Ishikawa (cell line): ENCODE results near the genes AICDA, KLRG1 and KLRB1.

DNA sequence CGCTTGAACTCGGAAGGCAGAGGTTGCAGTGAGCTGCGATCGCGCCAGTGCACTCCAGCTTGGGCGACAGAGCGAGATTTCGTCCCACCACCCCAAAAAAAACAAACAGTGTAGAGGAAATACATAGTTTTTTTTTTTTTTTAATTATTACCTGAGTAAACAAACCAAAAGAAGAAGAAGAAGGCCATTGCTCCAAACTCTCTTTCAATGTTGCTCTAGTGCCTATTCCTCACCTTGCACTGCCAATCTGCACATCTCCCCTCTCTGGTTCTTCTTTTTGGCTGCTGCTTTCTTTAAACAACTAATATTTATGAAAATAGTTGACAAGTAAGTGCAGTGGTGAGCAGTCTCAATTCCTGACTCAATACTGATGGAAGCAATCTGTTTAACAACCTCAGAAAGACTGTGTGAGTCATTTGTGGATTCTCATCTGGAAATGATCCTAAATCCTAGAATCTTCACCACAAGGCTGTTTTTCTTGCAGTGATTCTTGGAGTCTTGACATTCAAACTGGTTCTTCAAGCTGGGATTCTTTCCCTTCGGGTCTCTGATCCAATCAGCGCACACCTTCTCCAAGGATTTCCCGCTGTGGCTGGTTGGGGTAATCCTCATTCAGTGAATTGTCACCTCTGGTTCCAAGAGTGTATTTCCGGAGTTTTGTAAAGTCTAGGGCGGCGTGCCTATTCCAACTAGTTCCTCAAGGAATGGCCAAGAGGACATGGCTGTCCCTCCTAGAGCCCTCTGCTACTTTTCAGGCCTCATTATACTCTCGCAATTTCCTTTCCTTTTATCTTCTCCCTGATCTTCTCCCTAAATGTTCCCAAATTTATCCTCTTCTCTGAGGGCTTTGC lies 37.9 kb upstream of the FOXJ2 start:
- RRBS = no CpG with 5 or more reads among the region's 15 CpGs

- RRBS = no CpG with 5 or more reads among the region's 1 CpG
Measured at GRCh38 chr12:8069577-8070118, 3.5 kb upstream of the C3AR1 start.

DNA sequence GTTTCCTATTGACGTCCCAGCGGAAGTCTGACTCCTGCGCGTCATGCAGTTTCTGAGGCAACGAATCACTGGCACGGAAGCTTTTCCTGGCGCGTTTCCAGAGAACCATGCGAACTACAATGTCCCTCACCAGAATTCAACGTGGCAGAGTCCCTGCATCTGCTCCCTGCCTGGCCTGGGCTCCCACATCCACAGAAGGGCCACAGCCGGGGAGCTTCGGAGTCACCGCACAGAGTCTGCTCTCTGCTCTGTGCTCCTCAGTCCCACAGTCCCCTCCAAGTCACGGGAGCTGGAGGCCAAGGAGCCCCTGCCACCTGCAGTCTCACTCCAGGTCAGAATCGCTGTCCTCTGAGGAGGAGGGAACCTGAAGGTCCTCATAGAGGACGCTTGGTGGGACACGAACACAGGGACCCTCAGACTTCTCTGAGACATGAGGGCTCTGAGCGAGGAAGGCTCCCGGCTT lies 5.9 kb downstream of the FAM90A1 start:
- RRBS = no CpG with 5 or more reads among the region's 19 CpGs

- RRBS = no CpG with 5 or more reads among the region's 5 CpGs
Measured at GRCh38 chr12:8534487-8534957, 6.2 kb downstream of the CLEC4E start.

DNA sequence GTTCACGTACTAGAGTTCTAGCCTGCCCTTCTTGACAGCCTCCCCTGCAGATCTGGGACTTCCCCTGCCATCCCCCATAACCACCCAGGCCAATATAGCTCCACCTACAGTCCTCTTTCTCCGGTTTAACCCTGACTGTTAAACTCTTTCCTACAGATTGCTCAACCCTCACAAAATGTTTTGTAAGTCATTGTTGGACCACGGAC lies 21.5 kb downstream of the AICDA start:
- RRBS = no CpG with 5 or more reads among the region's 3 CpGs

- RRBS = no CpG with 5 or more reads among the region's 2 CpGs
Measured at GRCh38 chr12:8612597-8613072, at the start of gene AICDA. AICDA (minus strand) TSS chr12:8612859.

GRCh38 chr12:8629185-8629740 lies 16.6 kb upstream of the AICDA start:
- RRBS = no CpG with 5 or more reads among the region's 3 CpGs

DNA sequence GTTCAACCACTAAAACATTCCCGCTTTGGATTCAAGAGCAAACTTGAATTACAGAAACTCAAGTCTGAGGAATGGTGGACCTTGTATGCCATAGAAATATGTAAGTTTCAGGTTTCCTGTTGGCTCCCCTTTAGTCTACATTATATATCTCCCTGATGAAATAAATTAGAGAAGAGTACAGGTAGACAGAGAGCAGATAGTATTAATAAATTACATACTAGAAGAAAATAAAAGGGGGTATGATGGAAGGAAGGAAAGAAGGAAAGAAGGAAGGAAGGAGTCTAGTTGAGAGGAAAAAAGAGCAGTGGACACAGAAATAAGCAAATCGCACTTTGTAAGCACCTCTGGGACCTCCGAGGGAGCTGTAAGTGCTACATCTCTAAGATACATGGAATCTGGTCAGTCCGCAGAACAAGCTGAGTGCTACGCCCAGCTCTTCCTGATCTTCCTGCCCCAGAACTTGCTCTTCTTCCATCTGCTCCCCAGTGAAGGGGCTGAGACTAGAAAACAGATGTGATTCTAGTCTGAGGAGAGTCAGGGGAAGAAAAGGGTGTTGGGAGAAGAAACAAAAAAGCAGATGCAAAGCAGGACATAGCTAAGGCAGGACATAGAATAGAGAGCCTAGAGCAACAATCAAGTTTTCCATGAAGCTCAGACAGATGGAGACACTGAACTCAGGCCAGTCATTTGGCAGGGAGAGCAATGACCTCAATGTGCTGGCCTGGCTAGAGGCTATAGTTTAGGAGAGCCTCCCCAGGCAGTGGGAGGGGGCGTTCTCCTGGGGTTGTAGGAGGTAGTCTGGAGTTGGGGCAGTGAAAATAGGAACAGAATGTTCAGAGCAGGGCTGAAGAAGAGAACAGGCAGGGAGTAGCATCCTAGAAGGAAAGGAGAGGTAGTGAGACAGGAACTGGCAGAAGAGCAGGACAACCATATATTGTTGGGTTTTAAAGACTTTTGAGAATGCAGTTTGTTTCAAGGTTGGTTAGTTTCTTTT lies 1.7 kb upstream of the MFAP5 start:
- RRBS = no CpG with 5 or more reads among the region's 6 CpGs

- RRBS = no CpG with 5 or more reads among the region's 8 CpGs
Measured at GRCh38 chr12:8819480-8820040, 2.9 kb upstream of the A2ML1 start.

DNA sequence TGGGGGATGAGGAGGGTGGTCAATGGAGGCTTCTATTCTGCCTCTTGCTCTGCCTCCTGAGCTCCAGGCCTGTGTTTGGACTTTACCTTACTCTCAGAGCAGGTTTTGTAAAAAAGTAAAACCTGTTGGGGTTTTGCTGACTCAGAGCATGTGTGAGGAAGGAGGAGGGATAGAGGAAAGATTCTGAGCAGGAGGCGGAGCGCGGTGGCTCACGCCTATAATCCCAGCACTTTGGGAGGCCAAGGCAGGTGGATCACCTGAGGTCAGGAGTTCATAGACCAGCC lies 6.7 kb downstream of the A2ML1 start:
- RRBS = no CpG with 5 or more reads among the region's 4 CpGs

- RRBS = no CpG with 5 or more reads among the region's 3 CpGs
Measured at GRCh38 chr12:8989282-8989928, at the start of gene KLRG1. KLRG1 (plus strand) TSS chr12:8989546.

DNA sequence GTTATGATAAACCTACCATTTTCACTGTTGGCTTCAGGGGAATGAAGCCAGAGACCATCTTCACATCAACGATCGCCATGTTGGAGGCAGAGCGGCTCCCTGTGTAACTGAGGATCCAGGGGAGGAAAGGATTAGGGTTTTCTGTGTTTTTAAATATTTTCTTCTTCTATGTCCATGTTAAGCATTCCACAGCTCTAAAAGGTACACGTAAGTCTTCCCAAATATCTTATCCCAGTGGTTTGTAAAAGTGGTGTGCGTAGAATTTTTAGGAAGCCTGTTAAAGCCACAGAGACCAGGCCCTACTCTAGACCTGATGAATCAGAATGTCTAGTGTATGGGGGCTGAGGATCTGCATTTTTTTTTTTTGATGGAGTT lies 45.3 kb downstream of the A2M start:
- RRBS = no CpG with 5 or more reads among the region's 5 CpGs

- RRBS = no CpG with 5 or more reads among the region's 11 CpGs
Measured at GRCh38 chr12:9103330-9104229, 12.1 kb downstream of the A2M start.

DNA sequence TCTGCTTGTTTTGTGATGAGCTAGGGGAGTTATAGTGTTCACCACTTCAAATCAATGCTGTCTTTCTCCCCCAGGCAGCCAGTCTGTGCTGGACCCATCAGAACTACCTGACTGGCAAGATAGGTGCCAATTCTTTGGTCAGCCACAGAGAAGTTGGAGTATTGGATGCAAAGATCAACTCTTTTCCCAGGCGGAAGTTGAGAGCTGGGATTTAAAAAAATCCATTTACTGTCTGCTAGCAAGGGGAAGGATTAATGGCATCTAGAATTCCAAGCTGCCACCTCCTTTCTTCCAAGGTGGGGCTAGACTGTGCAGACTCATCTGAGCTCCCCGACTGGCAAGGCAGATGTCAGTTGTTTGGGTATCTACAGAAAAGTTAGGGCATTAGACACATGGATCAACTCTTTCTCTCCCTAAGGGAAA lies 31.0 kb upstream of the A2M start:
- RRBS = no CpG with 5 or more reads among the region's 2 CpGs

- RRBS = no CpG with 5 or more reads among the region's 2 CpGs
Measured at GRCh38 chr12:9207869-9208086, 417 bp downstream of the PZP start.

GRCh38 chr12:9240781-9241088 lies 32.5 kb upstream of the PZP start:
- RRBS = no CpG with 5 or more reads among the region's 5 CpGs

DNA sequence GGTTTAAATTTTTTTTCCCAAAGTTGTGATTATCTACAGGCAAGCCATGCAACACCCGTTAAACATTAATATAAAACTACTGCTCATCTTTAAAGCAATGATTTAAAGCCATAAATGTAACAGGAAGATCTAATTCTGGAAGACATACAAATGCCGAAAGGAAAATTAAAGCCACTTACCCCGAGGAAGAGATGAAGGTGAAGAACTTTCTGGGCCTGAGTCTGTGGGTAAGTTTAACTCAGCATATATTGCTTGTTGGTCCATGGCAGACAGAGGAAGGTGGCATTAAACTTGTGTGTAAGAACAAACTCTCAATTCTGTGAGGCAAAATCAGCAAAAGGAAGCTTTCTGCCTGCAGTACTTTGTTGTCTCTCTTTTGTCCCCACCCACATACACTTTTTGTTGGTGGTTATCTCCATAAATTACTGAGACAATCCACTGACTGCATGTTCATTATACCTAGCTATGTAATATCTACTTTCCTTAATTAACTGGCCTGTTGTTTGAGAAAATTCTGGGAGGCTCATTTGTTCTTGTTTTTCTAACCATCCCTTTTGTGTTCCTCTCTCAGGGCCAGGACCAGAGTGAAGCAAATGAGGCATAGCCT lies at the start of gene KLRB1:
Gene KLRB1 (minus strand): TSS at position 341 of the 607 bp plus-strand sequence.
- RRBS = no CpG with 5 or more reads among the region's 3 CpGs

- RRBS = 2% methylated on average over 22 of the region's 56 CpGs
Measured at GRCh38 chr12:9647787-9648780, 21.4 kb upstream of the CLEC2D start.

DNA sequence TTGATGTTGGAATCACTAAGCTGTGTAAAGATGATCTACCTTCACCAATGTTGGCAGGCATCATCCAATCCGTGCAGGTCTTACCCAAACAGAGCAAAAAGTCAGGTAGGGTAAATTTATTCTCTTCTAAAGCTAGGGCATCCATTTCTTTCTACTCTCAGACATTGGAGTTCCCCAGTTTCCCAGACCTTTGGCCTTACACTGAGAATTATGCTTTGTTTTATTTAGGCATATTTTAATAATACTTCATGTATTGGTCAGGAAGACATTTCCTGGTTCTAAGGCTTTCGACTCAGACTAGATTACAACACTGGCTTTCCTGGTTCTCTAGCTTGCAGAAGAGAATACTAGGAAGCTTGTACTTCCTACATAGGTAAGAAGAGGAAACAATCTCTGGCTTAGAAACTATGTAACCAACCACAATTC lies 30.3 kb downstream of the CLEC2D start:
- RRBS = no CpG with 5 or more reads among the region's 2 CpGs